Mesothelial cell of epicardium (in vitro differentiated cells): ENCODE measurements around the gene ATP4B.

GRCh38 chr13:113510154-113510633 lies 19.4 kb downstream of the TMCO3 start:
- PRO-cap = no peak

GRCh38 chr13:113607735-113608110 lies 23.2 kb downstream of the TFDP1 start:
- PRO-cap = no peak

DNA sequence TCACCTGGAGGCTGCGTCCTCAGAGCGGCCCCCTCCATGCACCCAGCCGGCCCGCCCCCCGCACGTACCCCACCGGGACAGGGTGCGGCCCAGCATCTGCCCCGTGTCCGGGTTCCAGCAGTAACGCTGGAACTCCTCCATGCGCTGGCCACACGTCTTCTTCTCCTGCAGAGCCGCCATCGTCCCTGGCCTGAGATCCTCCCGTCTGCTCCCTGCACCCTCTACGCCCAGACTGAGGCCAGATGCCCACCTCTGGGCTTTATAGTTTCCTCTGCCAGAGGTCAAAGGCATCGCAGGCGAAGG lies at the start of gene ATP4B:
TSS of gene ATP4B (minus strand) at position 234 of the 303 bp plus-strand sequence.
- PRO-cap = no peak

- PRO-cap = no peak
These were observed 45.4 kb downstream of the GAS6 start for GRCh38 chr13:113818414-113818861.

- PRO-cap = no peak
These were observed 3.1 kb downstream of the GAS6 start for GRCh38 chr13:113860478-113861502.

DNA sequence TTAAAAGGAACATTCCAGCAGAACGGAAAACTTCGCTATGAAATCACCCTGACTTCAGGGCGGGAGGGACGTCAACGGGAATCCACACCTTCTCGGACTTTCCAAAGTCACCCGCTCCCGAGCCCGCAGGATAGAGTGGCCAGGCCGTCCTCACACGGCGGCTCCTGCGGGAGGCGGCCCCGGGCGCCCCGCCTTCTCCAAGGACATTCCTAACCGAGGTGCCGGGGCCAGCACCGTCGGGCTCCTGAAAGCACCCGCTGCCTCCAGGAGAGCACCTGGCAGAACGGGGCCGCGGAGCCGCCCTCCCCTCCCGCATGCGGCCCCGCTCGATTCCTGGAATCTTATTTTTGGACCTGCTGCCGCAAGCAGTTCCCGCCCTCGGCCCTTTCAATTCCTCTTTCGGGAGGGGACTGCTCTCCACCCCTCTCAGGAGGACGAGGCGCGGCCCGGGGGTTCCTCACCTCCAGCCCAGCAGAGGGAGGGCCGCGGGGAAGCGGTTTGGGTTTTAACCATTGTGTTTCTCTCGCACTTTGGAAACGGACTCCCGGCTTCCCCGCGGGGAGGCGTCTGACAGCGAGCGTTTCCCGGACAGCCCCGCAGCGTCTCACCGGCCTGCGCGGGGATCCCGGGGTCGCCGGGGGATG lies 979 bp downstream of the GAS6 start:
- PRO-cap = no peak

DNA sequence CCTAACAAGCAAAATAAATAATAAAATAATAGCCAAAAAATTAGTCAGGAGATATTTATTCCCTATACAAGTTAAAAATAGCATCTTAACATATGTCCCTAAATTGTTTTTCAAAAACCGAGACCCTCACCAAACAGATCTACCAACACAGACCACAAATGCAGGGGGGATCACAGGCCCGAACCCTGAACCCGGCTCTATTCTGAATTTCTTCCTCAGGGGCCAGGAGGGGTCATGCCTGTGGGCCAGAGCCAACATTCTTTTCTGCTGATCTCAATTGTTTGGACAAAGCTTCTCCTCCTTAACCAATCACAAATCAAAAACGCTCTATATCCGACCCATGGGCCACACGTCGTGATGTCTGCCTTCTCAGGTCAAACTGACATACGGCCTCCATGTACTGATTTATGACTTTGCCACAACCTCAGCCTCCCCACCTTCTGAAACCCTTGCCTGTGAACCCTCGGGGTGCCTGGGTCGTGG lies 58.2 kb upstream of the C13orf46 start:
- PRO-cap = no peak

- PRO-cap = no peak
These were observed 56.9 kb downstream of the RASA3 start for GRCh38 chr13:114075622-114075821.

GRCh38 chr13:114113872-114114427 lies 18.5 kb downstream of the RASA3 start:
- PRO-cap = no peak

- PRO-cap = no peak
These were observed 8.1 kb downstream of the RASA3 start for GRCh38 chr13:114124183-114124778.

DNA sequence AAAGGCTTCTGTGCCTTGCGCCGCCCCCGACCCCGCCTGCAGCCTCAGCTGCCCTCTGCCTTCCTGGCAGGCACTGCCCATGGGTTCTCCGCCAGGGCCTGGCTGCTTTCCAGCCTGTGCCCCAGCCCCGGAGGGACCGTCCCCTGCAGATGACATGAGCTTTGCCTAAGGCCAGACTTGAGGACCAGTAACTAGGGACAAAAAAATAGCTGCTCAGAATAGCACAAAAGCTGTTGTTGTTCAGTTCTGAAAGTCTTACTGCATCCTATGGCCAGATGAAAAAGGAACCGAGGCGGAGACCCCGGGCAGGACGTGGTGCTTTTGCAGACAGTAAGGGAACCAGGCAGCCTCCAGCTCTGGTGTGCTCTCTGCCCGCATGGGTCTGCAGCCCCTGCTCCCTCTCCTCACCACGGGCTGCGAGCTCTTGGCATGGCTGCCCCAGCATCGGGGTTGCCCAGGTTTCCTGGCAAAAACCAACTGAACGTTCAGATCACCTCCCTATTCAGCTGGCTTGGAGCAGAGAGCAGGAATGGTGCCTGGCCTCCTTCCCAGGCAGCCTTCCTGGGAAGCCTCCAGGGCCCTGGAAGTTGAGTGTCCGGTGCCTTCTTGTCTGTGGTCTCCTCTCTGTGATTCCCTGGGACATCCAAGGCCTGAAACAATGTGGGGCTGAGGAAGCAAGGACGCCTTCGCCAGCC lies 12.5 kb upstream of the CFAP97D2 start:
- PRO-cap = no peak

- PRO-cap = no peak
These were observed 899 bp downstream of the UPF3A start for GRCh38 chr13:114282285-114282715.